Frontal cortex (tissue), 2 donors: Measurements from ENCODE around the genes UBAP1L, RAB11A, DIS3L and SNAPC5.

- RAMPAGE, long total RNA = no peak
These were observed 1.1 kb upstream of the SLC51B start for GRCh38 chr15:65043940-65044557.

- RAMPAGE, long total RNA = no peak
These were observed at the start of gene UBAP1L for GRCh38 chr15:65115138-65115352. UBAP1L (minus strand) TSS chr15:65115200.

DNA sequence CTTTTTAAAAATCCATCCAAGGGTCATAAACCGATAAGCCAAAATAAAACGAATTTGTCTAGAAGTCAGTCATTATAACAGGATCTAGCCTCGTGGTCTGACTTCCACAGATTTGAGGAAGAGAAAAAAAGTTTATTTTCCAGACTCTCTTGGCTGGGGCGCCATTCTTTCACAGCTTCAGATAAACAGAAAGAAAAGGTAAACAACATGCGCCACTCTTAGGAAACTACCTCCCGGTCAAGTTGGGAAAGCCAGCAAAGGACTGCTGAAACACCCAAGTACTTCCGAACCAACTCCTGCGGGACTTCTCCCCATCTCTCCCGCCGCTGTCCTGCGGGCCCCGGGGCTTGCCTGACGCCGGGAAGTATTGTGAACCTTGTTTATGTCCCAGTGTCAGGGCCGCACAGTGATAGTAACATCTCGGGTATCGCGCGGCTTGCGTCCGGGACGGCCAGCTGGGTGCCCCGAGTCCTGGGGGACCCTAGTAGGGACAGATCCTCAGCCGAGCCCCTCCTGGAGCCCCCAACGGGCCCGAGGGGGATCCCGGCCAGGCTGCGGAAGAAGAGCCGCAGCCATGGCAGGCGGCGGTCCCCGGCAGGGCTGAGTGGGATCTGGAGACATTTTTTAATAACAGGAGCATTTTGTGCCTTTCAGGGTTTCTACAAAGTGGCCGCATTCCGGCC lies 865 bp downstream of the CLPX start:
- RAMPAGE, long total RNA = no peak

- RAMPAGE, long total RNA = no peak
These were observed 1.0 kb upstream of the IGDCC4 start for GRCh38 chr15:65423766-65424157.

DNA sequence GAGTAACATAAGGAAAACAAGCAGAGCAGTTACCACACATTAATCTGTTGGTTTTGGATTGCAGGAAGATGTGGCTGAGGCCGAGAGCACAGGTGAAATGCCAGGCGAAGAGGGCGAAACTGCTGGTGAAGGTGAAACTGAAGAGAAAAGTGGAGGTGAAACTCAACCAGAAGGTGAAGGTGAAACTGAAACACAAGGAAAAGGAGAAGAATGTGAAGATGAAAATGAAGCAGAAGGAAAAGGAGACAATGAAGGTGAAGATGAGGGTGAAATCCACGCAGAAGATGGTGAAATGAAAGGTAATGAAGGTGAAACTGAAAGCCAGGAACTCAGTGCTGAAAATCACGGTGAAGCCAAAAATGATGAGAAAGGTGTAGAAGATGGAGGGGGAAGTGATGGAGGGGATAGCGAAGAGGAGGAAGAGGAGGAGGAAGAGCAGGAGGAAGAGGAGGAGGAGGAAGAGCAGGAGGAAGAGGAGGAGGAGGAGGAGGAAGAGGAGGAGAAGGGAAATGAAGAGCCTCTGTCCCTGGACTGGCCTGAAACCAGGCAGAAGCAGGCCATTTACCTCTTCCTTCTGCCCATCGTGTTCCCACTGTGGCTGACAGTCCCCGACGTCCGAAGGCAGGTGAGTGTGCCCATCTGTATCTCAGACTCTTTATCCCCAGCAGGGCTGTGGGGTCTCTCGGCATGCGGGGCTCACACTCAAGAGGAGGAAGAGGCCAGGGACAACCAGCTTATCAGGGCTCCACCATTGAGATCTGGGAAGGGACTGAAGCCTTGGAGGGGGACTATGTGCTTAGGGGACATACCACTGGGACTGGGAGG lies 28.8 kb downstream of the SLC24A1 start:
- RAMPAGE, long total RNA = no peak

- RAMPAGE, long total RNA = no peak
These were observed 64.9 kb downstream of the SLC24A1 start for GRCh38 chr15:65686652-65687029.

GRCh38 chr15:65807808-65808072 lies 15.6 kb upstream of the DENND4A start:
- RAMPAGE, long total RNA = no peak

GRCh38 chr15:65868984-65870098 lies at the start of gene RAB11A:
RAB11A (plus strand) TSS chr15:65869491.
- RAMPAGE, long total RNA = start-site peak on the plus strand at chr15:65869477-65869575, 2,173 and 246 reads in 2 replicates

DNA sequence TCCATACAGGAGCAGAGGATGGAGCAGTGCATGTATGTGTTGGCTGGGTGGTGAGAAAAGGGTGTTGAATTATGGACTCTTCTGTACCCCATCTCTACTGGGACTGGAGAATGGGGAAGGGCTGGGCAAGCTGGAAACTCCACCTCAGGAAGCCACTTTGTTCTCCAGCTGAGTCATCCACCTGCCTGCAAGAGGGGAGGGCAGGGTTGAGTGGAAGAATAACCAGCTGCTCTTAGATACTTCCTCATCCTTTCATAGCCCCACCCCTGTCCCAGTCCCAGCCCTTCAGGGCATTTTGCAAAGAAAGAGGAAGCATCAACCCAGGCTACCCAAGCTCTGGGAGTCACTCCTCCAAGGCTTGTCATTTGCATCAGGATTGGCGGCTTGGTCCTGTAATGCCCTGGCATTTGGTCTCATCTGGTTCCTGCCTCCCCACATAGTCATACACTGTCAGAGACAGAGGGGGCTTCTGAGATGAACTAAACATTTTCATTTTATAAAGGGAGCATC lies 33.1 kb downstream of the RAB11A start:
- RAMPAGE, long total RNA = no peak

GRCh38 chr15:65981814-65982765 lies 112.8 kb downstream of the RAB11A start:
- RAMPAGE, long total RNA = no peak

- RAMPAGE, long total RNA = no peak
These were observed 84.5 kb downstream of the MEGF11 start for GRCh38 chr15:66168907-66169541.

- RAMPAGE, long total RNA = no peak
These were observed 1.2 kb downstream of the MEGF11 start for GRCh38 chr15:66252326-66252739.

DNA sequence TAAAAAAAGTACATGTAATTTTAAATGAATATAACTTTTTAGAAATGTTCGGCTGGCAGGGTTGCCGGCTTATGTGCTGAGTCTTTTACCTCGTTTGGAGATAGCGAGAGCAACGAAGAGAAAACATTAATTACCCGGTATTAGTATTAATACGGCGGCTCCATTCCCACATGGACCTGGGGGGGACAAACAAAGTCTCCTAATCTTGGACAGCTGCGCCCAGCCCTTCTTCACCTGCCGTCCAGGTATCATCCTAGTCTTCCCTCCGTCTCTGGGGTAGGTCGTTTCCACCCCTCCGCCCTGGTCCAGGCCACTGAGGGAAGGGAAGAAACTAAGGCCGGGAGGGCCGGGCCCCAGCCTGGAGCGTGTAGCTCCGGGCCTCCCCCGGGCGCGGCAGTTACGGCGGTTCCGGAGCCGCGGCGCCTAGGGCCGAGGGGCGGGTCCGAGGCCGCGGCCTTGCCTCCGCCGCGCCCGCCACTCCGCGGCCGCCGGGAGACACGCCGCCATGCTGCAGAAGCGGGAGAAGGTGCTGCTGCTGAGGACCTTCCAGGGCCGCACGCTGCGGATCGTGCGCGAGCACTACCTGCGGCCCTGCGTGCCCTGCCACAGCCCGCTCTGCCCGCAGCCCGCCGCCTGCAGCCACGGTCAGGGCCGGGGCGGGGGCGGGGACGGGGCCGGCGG lies at the start of gene DIS3L:
DIS3L (plus strand) TSS at position 477 of the 681 bp plus-strand sequence.
- RAMPAGE, long total RNA = no peak

- RAMPAGE, long total RNA = no peak
These were observed 488 bp downstream of the TIPIN start for GRCh38 chr15:66355876-66356518.

- RAMPAGE, long total RNA = no peak
These were observed 1.0 kb downstream of the MAP2K1 start for GRCh38 chr15:66387792-66388061.

GRCh38 chr15:66491687-66492729 lies 5.6 kb downstream of the SNAPC5 start:
- RAMPAGE, long total RNA = no peak

GRCh38 chr15:66497447-66498396 lies at the start of gene SNAPC5:
SNAPC5 (minus strand) TSS chr15:66497762.
- RAMPAGE, long total RNA = start-site peak on the minus strand at chr15:66497721-66497808, 1,082 and 213 reads in 2 replicates

DNA sequence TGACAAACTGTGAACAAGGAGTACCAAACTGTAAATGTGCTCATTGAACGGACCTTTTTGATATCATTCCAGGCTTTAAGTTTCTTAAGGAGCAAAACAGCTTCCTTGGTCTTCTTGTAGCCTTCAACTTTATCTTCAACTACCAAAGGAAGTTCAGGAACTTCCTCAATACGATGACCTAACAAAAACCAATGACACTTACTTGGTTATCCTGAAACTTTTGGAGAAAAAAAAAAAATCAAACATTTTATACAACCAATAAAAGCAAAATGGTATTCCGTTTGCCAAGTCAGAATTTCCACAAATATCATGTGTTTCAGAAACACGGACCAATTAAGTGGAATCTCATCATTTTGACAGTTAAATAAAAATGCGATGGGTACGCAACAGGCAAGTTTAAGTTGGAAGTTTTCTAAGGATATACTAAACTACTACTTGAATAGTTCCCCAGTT lies 2.9 kb downstream of the RPL4 start:
- RAMPAGE, long total RNA = no peak

DNA sequence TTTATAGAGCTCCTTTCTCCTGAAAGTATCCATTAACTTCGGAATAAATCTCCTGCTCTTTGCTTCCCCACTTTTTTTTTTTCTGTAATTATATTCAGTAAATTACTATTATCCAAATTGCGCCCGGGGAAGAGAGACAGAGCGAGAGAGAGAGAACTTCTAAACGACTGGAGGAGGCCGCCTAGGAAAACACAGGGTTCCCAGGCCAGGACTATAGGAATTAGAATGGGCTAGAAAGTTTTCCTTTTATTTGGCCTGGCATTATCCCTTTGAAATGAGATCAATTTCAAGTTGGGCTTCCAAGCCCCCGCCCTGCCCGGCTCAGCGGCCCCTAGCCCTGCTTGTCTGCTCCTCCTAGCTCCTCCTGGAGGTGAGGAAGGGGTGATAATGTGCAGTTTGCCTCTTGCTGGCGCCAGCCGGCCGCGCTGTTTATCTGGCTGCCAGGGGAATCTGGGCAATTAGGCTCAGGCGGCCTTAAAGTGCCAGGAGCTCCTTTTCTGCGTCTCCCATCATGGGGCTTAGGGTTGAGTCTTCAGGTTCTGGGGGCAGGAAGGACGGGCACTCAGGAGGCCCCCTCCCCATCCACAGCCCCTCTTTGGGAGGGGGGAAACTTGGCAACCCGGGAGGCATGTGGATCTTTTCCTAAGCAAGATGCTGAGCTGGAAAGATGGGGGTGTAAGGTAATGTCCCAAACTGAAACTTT lies 5.3 kb downstream of the SMAD6 start:
- RAMPAGE, long total RNA = no peak

GRCh38 chr15:66707910-66708155 lies 5.8 kb downstream of the SMAD6 start:
- RAMPAGE, long total RNA = no peak